ENCODE measurements around a stretch of chr5.

GRCh38 chr5:149423804-149424372 is 44.8 kb upstream of the IL17B start:
- RRBS: no CpG with 5 or more reads among the region's 9 CpGs

DNA sequence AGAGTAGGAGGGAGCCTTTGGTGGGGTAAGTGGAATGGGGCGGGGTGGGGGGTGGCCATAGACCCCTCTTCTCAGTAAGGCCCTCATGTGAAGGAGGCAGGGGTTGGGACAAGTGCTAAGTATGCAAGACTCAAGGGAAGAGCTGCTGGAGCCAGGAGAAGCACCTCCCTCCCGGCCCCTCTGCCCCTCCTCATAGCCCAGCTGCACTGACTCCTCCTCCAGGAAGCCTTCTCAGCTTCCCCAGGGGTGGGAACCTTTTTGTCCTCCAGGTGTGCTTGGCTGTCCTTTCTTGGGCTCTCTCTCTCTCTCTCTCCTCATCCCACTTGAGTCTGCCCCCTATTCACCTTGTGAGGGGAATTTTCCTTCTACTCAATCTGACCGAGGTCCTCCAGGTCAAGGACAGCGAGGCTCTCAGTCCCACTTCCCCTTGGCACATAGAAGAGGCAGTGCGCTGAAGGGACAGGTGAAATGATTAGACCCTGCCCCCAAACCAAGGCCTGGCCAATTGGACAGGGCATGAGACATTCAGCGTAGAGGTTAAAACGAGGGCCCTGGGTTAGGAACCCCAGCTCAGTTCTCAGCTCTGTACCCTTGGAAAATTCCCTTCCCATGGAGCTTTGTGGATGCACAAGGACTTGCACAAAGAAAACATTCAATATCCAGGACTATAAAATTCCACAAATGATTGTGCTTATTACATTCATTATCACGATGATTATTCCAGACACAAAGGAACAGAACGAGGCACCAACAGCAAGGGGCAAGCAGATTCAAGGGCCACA is 45.5 kb upstream of the IL17B start:
- RRBS: no CpG with 5 or more reads among the region's 9 CpGs

- RRBS: no CpG with 5 or more reads among the region's 5 CpGs
These were observed 643 bp downstream of the ARHGEF37 start for GRCh38 chr5:149582064-149582218.

GRCh38 chr5:149618523-149619455 is 37.5 kb downstream of the ARHGEF37 start:
- RRBS: no CpG with 5 or more reads among the region's 10 CpGs

GRCh38 chr5:149634017-149634595 is 52.8 kb downstream of the ARHGEF37 start:
- RRBS: no CpG with 5 or more reads among the region's 6 CpGs

GRCh38 chr5:149680633-149681305 is 49.3 kb upstream of the PPARGC1B start:
- RRBS: no CpG with 5 or more reads among the region's 4 CpGs

- RRBS: 2% methylated on average over 22 of the region's 57 CpGs
These were observed 736 bp downstream of the PPARGC1B start for GRCh38 chr5:149730697-149731394.

GRCh38 chr5:149747328-149748339 is 17.5 kb downstream of the PPARGC1B start:
- RRBS: no CpG with 5 or more reads among the region's 6 CpGs

DNA sequence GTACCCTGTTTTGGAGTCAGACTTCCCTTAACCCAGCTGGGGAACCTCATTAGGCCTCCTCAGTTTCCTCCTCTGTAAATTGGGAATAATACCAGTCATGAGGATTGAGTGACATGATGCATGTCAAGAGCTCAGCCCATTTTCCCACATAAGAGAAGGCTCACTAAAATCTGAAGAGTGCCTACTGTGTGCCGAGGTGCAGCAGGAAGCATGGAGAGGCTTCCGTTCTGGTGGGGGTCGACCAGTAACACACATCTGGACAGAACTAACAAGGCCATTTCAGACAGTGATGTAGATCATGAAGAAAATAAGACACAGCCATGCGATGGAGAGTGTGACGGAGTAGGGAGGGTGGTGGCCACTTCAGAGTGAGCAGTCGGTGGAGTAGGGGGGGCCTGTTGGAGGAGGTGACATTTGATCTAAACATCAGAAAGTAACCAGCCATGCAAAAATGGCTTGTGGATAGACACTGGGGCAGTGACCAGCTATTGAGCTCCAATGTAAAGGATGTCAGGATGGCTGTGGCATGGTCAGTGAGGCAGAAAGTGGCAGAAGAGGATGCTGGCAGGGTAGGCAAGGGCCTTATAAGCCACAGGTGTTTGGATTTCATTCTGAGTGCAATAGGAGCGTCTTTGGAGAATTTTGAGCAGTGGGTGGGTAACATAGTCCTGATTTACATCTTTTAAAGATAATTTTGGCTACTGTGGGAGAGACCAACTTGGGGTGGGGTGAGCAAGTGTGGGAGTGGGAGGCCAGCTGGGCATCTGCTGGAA is 65.9 kb downstream of the PPARGC1B start:
- RRBS: no CpG with 5 or more reads among the region's 7 CpGs

GRCh38 chr5:149820240-149820733 is 90.2 kb downstream of the PPARGC1B start:
- RRBS: no CpG with 5 or more reads among the region's 8 CpGs

- RRBS: no CpG with 5 or more reads among the region's 8 CpGs
These were observed 96.4 kb downstream of the PPARGC1B start for GRCh38 chr5:149826411-149826958.

DNA sequence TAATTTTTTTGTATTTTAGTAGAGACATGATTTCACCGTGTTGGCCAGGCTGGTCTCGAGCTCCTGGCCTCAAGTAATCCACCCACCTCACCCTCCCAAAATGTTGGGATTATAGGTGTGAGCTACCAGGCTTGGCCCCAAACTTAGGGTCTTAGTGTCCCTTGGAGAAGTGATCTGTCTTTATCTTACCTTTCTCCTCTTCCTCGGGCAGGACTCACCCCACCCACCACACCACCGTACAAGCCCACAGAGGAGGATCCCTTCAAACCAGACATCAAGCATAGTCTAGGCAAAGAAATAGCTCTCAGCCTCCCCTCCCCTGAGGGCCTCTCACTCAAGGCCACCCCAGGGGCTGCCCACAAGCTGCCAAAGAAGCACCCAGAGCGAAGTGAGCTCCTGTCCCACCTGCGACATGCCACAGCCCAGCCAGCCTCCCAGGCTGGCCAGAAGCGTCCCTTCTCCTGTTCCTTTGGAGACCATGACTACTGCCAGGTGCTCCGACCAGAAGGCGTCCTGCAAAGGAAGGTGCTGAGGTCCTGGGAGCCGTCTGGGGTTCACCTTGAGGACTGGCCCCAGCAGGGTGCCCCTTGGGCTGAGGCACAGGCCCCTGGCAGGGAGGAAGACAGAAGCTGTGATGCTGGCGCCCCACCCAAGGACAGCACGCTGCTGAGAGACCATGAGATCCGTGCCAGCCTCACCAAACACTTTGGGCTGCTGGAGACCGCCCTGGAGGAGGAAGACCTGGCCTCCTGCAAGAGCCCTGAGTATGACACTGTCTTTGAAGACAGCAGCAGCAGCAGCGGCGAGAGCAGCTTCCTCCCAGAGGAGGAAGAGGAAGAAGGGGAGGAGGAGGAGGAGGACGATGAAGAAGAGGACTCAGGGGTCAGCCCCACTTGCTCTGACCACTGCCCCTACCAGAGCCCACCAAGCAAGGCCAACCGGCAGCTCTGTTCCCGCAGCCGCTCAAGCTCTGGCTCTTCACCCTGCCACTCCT is 106.2 kb downstream of the PPARGC1B start:
- RRBS: no CpG with 5 or more reads among the region's 20 CpGs

- RRBS: 4% methylated on average over 4 of the region's 8 CpGs
These were observed 4.5 kb downstream of the PDE6A start for GRCh38 chr5:149940008-149940532.

- RRBS: no CpG with 5 or more reads among the region's 3 CpGs
These were observed 1.3 kb downstream of the SLC26A2 start for GRCh38 chr5:149961898-149962266.

- RRBS: no CpG with 5 or more reads among the region's 7 CpGs
These were observed 1.2 kb downstream of the HMGXB3 start for GRCh38 chr5:150001670-150002140.

DNA sequence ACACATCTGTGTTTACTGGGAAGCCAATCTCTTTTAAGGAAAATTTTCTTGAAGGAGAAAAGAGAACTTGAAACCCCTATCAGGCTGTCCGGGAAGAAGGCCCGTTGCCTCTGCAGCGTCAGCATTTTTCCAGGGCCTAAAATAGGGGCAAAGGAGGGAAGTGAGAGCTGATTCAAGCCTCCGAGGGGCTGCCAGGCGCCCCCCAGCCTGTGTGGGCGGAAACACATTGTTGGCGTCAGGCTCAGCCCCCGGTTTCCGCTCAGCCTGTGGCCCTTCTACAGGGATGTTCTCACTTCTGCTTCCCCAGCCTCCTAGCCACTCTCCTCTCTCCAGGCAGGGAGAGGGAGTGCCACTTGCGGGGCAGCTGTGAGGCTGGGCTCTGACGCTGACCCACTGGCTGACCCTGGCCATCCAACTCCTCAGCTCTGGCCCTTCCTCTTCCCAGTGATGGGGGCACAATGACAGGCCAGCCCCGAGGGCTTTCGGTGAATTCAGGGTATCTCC is 4.5 kb downstream of the CSF1R start:
- RRBS: 8% methylated on average over 1 of the region's 13 CpGs

GRCh38 chr5:150146716-150147193 is 8.9 kb downstream of the PDGFRB start:
- RRBS: no CpG with 5 or more reads among the region's 11 CpGs

- RRBS: no CpG with 5 or more reads among the region's 3 CpGs
These were observed 2.3 kb downstream of the CDX1 start for GRCh38 chr5:150168862-150169296.

DNA sequence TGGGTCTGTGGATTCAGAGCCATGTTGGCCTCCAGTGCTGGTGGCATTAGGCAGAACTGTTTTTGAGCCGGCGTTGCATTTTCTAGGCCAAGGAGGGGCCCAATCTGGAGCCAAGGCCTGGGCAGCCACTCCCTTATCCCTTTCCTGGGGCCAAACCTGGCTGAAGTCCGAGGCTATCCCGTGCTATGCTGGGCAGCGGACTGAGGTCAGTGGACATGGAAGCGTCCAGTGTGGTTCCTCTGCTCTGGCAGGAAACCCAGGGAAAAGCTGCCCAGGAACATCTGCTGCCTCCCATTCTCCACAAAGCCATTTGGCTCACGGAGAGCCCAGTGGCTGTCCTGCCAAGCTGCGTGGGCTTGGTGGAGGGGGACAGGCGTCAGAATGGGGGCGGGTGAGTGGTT is 9.7 kb upstream of the SLC6A7 start:
- RRBS: no CpG with 5 or more reads among the region's 10 CpGs

- RRBS: no CpG with 5 or more reads among the region's 19 CpGs
These were observed 21.5 kb downstream of the SLC6A7 start for GRCh38 chr5:150211071-150212143.

Measured in HL-60 (cell line).